Measurements from ENCODE around the gene TNFRSF9.

- RRBS, result 81% methylated on average over 4 of the region's 9 CpGs
Measured at GRCh38 chr1:7463011-7463415, 308.1 kb upstream of the VAMP3 start.

- RRBS, result 94% methylated on average over 3 of the region's 5 CpGs
Measured at GRCh38 chr1:7550531-7550837, 220.6 kb upstream of the VAMP3 start.

DNA sequence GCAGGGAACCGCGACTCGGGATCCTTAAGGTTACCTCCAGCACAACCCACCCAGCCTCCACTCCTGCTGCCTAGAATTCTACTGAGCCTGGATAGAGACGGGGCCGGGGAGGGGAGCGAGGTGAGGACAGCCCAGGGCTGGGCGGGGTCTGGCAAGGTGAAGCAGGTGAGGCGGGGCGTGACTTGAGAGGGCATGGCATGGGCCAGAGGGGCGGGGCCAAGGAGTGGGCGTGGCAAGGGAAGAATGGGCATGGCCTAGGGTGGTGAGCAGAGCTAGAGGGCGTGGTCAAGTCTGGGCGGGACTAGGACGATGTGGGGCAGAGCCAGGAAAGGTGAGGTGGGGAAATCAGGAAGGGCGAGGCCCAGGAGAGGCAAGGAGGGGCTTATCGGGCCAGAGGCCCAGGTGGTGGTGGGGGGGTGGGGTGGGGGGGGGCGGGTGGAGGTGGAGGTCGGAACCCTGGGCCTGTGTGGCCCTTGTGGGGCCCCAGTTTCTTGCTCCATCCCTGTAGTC is 32.7 kb upstream of the UTS2 start:
- RRBS, result no CpG with 5 or more reads among the region's 18 CpGs

DNA sequence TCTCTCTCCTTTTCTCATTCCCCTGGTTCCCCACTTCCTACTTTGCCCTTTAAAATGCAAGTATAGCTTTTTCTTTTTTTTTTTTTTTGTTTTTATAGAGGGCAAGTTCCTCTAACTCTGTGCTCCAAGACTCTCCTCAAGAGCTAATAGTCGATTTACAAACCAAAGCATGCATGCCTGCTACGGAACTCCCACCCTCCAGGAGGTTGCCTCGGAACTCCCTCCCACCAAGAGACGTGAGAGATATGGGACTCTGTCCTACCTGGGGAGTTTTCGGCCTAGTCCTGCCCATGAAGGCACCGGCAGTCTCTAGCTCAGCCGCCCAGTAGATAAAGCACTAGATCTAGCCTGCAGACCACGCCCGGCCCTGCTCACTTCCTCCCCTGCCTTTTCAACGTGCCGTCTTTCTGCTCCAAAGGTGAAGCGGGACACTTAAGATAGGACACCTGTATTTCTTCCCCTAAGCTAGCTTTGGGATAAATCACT is 27.7 kb downstream of the TNFRSF9 start:
- RRBS, result 86% methylated on average over 4 of the region's 12 CpGs

- RRBS, result no CpG with 5 or more reads among the region's 10 CpGs
Measured at GRCh38 chr1:7930173-7930481, 10.5 kb downstream of the TNFRSF9 start.

DNA sequence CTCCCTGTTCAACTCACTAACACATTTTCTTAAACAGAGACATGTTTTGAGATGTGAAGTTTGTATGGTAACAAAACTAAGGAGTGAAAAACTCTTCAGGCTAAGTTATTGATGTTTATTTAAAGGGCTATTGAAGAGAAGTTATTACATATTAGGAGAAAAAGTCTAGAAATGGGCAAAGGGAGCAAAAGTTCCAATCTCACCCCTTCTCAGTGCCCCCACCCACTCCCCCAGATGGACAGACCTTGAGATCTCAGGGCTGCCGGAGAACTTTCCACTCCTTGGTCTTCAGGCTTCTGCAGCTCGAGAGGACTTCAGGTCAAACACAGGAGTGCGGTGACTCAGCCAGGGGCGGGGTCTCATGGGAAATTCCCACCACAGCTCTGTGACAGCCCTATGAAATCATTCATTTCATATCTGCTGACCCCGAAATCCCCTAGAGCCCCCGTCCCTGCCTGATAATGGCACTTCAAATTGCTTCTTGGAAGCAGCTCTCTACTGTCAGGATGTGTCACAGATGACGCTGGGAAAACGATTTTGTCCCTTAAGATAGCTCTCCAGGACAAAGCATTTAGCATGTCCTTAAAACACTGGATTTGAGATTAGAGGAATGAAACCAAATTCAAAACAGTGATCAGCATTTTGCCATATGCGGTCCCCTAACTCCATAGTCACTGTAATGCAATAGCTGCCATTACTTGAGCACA is at the start of gene TNFRSF9:
Gene TNFRSF9, minus strand, starts transcription at position 300 of the 707 bp plus-strand sequence.
- RRBS, result no CpG with 5 or more reads among the region's 9 CpGs

DNA sequence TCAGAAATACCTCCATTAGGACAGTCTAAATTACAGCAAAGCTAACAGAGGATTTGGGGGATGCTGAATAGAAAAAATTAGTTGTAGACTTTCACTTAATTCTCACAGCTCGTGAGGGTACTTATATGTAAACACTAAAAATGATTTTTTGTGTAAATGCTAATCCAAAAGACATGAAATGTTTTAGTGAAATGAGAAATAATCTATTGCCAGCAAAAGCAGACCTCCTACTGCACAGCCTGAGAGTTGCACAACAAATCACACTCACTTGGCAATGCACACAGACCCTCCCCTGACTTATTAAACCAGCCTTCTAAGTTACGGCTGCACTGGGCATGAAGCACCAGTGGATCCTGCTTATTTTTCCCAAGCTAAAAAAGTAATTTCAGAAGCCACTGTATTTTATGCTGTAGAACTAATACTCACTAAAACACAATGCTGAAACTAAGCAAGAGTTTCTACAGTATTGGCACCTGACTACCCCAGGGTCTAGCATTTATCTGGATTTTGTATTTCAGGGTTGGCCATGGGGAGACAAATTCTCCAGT is 10.3 kb downstream of the ERRFI1 start:
- RRBS, result no CpG with 5 or more reads among the region's 2 CpGs

DNA sequence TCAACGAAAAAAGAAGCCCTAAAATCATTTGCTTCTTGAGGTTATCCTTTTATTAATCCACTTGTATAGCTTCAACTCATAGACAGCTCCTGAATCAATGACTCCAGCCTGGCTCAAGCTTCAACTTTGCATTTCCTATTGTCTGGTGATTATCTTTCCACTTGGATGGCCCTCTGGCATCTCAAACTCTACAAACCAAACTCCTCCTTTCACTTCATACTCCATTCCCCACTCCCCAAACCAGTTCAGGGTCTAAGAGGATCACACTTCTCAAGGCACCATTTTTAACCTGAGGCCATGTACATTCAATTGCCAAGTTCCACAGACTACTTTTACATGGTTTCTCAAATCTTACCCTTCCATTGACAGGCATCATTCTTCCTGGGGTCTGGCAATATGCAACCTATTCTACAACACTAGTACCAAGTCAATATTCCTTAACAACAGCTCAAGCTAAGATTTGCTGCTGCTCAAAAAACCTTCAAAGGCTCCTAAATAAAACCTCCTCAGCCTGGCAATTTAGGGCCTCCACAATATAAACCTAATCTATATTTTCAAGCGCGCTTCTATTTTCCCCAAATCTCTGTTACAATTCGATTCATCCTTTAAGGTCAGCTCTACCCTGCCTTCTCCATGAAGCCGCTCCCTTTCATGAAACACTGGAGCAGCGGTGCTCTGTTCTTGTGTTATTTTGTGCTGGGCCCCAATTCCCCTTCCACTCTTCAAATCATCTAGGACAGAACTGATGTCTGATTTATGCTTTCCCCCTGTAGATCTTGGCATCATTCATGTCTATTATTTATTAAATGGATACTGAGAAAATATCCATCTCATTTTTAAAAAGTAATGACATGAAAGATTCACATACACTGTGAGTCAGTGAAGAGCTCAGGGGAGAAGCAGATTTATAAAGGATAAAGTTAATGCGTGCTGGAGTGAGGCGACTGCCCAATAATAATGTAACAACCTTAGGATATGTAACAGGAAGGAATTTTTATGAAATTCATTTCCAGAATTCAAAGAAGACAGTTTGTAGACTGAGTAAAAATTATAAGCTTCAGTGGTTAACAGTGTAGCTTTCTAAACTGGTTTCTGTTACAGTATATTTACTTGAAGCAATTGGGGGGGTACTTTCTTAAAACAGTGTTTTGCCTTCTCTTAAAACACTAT is 7.0 kb downstream of the ERRFI1 start:
- RRBS, result no CpG with 5 or more reads among the region's 8 CpGs

GRCh38 chr1:8023108-8024325 is 2.6 kb downstream of the ERRFI1 start:
- RRBS, result no CpG with 5 or more reads among the region's 13 CpGs

DNA sequence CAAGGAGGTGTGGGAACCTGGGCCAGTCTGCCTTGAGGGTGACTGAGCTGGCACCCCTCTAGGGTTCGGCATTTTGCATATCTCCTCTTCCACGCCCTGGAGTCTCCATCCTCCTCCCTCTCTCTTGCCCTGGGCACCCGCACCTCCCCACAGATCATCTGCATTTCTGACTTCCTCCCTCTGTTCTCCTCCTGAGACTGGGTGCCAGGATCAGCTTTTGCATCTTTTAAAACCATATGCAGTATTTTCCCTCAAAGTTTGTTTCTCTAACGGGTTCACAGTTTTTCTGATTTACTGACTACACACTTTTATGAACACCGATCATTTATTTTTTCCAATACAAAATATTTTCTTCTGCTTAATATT is 107.2 kb upstream of the ERRFI1 start:
- RRBS, result no CpG with 5 or more reads among the region's 5 CpGs

DNA sequence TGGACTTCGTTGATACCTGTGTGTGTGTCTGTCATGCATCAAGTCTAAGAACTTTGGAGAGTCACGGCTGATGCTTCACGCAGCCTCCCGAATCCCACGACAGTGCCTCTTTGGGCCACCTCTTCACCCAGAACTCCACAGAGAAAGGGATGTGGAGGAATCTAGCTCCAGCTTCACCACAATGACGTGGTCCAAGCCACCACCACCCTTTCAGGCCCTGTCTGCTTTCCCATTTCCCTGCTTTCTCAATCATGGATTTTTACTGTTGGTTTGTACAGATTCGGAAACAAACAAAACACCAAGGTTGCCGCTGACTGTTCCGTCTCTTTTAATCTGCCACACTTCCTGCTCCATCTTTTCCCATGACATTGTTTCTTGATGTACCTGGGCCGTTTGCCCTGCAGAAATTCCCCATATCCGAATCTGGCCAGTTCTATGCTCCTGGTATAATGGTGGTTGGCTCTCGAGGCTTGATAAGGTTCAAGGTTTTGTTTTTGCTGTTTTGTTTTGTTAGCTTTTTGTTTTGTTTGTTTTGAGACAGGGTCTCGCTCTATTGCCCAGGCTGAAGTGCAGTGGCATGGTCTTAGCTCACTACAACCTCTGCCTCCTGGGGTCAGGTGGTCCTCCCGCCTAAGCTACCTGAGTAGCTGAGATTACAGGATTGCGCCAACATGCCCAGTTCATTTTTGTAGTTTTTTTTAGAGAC is 108.9 kb upstream of the ERRFI1 start:
- RRBS, result no CpG with 5 or more reads among the region's 15 CpGs

DNA sequence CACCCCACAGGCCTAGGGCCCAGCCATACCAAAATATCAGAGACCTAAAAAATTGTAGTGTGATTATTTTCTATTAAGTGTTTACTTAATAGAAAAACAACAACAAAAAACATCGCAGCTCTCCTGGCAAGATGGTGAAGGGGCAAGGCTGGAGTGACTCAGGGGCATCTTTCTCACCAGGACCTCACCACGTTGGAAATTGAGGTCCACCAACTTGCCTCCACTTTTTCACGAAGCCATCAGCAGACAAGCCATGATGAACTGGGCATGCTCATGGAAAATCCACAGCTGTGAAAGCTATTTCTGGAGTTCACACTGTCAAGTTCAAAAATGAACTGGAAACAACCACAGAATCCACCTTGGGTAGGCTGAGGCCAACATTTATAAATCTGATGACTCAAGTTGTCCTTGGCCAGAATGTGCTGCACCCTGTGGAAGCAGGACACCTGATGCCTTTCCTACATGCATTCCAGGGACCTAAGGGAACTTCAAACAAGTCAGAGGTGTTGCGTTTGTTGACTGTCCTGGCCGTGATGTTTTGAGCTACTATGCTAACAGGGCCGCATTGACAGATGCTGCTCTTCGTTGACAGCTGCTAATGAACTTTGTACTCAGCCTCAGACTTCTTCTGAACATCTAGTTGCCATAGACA is 128.1 kb upstream of the SLC45A1 start:
- RRBS, result no CpG with 5 or more reads among the region's 7 CpGs

DNA sequence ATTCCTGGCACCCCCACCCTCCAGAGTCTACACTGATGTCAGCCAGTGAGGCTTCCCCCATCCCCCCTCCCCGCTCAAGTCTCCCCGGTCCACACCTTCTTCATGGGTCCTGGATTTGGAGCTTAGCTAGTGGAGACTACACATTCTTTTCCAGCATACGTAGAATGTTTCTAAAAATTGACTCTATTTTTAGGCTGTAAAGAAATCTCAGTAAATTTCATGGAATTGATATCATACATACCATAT is 24.7 kb upstream of the SLC45A1 start:
- RRBS, result no CpG with 5 or more reads among the region's 3 CpGs

DNA sequence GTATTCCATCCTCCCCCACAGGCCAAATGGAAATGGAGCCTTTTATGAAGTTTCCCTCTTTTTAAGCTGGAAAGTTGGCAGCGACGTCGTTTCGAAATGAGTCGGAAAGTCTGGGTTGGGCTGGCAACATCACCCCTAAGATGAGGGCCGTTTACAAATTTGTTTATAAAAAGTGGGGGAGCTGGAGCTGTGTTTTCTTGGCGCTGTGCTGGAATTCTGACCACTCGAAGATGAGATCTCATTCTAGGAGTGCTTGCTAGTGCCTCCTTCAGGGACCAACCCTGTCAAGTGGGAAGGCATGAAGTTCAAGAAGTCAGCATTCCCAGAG is 23.6 kb upstream of the SLC45A1 start:
- RRBS, result no CpG with 5 or more reads among the region's 8 CpGs

DNA sequence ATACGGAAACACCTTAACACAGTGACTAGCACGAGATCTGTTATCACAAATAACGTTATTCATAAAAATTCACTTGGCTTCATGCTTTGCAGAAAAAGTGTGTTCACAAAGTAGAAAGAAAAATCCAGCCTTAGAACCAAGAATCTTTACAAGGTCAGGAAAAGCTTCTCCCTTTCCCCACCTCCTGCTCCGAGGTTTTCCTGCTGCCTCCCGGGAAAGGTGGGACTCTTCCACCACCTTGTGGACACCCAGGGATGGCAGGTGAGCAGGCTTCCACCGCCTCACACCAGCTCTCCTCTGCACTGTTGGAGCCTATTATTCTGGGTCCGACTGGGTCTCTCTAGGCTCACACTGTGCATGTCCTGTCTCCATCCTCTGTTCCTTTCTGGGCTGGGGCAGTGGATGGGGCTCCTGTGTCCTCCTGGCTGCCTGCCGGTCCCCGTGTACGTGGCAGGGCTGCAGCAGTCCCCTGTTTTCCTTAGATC is 3.6 kb upstream of the SLC45A1 start:
- RRBS, result no CpG with 5 or more reads among the region's 10 CpGs

- RRBS, result no CpG with 5 or more reads among the region's 5 CpGs
Measured at GRCh38 chr1:8390173-8390537, 72.2 kb downstream of the SLC45A1 start.

- RRBS, result no CpG with 5 or more reads among the region's 5 CpGs
Measured at GRCh38 chr1:8523391-8524155, 205.7 kb downstream of the SLC45A1 start.

DNA sequence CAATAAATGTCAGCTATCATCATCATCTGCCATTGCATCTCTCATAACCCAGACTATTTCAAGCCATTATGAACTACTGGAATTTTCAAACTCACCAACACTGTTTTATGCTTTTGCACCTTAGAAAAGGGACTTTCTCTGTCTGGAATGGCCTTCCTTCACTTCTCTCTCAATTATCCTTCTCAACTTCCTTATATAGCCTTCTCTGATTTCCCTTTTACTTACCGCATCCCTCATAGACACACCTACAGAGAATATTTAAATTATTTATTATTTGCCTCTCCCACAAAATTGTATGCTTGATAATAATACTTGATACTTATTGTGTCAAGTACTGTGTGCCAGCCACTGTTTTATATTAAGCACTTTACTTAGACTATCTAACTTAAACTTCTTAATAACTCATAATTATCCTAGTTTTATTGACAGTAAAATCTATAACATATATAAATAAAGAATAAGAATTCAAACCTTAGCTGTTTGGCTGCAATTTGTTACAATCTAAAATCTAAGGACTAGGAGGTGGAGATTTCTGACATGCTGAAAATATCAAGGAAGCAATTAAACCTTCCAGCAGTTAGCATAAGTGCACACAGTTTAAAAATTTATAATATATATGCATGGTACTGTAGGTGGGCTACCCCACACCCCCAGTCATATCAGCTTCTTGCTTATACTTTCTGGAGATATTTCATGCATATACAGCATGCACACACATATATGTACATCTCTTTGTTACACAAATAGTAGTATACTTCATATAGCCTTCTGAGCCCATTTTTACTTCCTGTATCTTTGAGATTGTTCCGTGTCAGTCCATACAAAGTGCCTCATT is 82.5 kb downstream of the RERE start:
- RRBS, result no CpG with 5 or more reads among the region's 2 CpGs

DNA sequence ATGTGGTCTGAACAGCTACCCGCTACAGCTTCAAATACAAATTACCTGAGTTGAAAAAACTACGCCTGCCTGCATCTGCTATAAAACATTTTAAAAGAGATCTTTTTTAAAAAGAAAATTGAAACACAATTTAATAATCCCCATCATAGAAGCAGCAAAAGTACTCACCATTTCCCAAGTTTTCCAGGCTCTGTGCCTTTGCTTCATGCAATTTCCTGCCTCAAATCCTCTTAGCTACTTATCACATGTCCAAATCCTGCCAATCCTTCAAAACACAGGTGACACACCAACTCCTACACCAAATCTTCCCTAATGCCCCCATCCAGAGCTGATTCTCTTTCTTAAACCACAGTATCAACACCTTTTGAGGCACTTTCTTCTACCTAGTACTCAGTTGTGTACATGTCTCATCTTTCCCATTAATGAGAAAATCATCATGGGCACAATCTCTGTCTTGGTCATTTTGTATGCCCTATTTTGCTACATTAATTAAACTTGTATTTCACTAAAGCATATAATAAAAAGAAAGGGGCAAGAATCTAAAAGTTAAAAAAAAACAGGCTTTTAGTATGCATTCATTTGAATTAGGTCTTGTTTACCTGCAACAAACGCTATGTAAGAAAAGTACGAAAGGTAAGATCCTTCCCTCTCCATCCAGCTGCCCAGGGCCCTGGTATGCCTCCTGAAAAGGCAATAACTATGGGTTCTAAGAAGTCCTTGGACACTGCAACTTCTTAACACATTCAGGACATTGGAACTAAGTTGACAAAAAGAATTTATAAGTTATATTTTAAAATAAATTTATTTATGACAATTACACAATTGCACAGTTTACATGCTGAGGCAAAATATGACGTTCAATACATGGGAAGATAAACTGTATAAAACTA is 14.9 kb downstream of the RERE start:
- RRBS, result no CpG with 5 or more reads among the region's 5 CpGs

- RRBS, result no CpG with 5 or more reads among the region's 13 CpGs
Measured at GRCh38 chr1:8863828-8864342, 14.6 kb downstream of the ENO1 start.

Data from BE2C (cell line).